HepG2 (cell line): ENCODE measurements around the genes AMMECR1, GNG5B and TRPC5OS.

DNA sequence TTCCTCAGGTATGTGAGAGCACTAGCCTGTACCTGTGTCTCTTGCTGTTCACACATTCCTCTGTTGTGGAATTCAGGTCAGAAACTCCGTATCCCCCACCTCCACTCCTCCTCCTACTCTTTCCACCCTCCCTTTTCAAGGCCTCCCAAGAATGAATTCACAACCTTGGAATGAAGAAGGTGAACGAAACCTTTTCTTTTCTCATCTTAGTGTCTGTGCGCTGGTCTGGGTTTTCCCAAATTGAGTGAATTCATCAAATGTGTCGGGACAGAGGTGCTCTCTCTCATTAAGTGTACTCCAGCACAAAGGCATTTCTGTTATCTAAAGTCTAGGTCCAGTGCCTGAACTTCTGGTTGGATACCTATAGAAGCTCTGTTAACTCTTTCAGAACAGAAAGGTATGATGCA lies 42.0 kb downstream of the COL4A6 start:
- RRBS, 2 experiments = no CpG with 5 or more reads among the region's 4 CpGs
CAGE:
- cytosol, long polyA minus RNA = no peak
- cytosol, long polyA plus RNA = no peak
- long polyA plus RNA = no peak
- nucleus, long polyA minus RNA = no peak
- nucleus, long polyA plus RNA = no peak

DNA sequence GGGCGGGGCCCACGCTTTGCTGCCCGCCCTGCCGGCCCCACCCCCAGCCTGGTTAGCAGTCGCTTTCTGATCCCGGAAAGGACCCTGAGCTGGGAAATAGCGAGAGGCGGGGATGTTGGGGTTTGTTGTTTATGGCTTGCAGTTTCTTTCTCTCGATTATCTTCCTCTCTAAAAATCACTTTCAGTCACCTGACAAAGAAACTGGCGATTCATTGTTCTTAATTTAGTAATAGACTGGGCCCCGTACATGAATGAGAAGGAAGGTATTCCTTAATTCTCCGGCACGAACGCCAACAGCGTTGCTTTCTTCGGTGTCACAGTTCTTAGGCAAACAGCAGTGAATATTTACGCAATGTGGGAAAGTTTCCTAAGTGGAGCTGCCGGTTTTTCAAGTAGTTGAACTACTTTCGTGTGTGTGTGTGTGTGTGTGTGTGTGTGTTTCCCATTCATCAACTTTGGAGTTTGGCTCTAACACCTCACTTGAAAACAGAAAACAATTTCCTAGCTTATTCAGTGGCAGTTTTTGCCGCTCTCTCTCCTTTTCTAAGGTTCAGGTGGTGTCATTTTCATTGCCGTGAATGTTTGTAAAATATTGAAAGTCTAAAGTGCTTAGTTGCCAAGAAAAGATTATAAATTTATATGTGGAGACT lies 632 bp downstream of the NXT2 start:
- RRBS, 2 experiments = under 1 to 1% methylated on average over 11 to 13 of the region's 21 CpGs
CAGE:
- cytosol, long polyA minus RNA = start-site peak on the plus strand centred at position 57 of the sequence, 5 bp wide, 30 reads
- cytosol, long polyA plus RNA = start-site peak on the plus strand centred at position 63 of the sequence, 36 bp wide, 55 and 120 reads in 2 replicates
- long polyA plus RNA = start-site peak on the plus strand centred at position 55 of the sequence, 30 bp wide, 94 and 73 reads in 2 replicates
- nucleus, long polyA minus RNA = no peak
- nucleus, long polyA plus RNA = start-site peak on the plus strand centred at position 68 of the sequence, 26 bp wide, 117 and 147 reads in 2 replicates

DNA sequence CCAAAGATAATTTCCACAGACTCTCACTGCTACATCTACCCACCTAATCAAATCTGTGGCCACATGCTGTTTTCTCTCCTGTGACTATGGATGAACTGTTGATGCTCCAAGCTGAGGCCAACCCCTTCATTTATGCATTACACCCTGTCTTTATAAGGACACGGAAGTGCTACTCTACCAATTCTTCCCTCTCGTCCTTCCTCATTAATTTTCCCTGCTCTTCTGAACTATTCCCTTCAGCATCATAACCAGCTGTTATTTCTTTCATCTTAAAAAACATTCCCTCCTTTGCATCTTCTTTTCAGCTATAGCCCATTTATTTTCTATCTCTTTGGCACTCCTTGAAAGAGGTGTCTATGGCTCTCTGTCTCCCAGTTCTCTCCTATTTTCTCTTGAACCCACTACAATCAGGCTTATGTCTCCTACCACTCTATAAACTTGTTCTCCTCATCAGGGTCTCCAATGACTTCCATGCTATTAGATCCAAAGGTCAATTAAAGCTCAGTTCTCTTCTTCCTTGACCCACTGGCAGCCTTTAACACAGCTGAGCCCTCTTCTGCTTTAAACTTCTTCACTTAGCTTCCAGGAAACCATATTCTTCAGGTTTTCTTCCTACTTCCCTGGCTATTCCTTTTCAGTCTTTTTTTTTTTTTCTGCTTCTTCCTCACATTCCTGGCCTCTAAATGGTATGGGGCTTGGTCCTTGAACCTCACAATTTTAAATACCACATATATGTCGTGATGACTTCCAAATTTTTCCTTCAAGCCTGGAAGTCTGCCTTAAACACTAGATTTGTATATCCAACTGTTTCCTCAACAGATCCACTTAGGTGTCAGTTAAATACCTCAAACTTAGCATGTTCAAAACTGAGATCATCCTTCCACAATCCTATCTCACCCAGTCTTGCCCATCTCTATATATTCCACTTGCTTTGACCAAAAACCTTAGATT lies 44.6 kb downstream of the ACSL4 start:
- RRBS, 2 experiments = no CpG with 5 or more reads among the region's 3 CpGs
CAGE:
- cytosol, long polyA minus RNA = no peak
- cytosol, long polyA plus RNA = no peak
- long polyA plus RNA = no peak
- nucleus, long polyA minus RNA = start-site peak on the minus strand centred at position 134 of the sequence, 28 bp wide, 59 reads
- nucleus, long polyA plus RNA = no peak

- RRBS, 2 experiments = no CpG with 5 or more reads among the region's 5 CpGs
CAGE:
- cytosol, long polyA minus RNA = no peak
- cytosol, long polyA plus RNA = no peak
- long polyA plus RNA = no peak
- nucleus, long polyA minus RNA = no peak
- nucleus, long polyA plus RNA = no peak
Measured at GRCh38 chrX:109735107-109735748, 2.2 kb upstream of the ACSL4 start.

- RRBS, 2 experiments = no CpG with 5 or more reads among the region's 1 CpG
CAGE:
- cytosol, long polyA minus RNA = no peak
- cytosol, long polyA plus RNA = no peak
- long polyA plus RNA = no peak
- nucleus, long polyA minus RNA = no peak
- nucleus, long polyA plus RNA = no peak
Measured at GRCh38 chrX:109844491-109844881, 111.4 kb upstream of the ACSL4 start.

GRCh38 chrX:110059130-110059910 lies 56.4 kb downstream of the TMEM164 start:
- RRBS, 2 experiments = no CpG with 5 or more reads among the region's 4 CpGs
CAGE:
- cytosol, long polyA minus RNA = no peak
- cytosol, long polyA plus RNA = no peak
- long polyA plus RNA = no peak
- nucleus, long polyA minus RNA = no peak
- nucleus, long polyA plus RNA = no peak

- RRBS, 2 experiments = under 1 to 1% methylated on average over 18 to 19 of the region's 82 CpGs
CAGE:
- cytosol, long polyA minus RNA = no peak
- cytosol, long polyA plus RNA = no peak
- long polyA plus RNA = no peak
- nucleus, long polyA minus RNA = no peak
- nucleus, long polyA plus RNA = no peak
Measured at GRCh38 chrX:110317646-110318413, at the start of gene AMMECR1. AMMECR1 (minus strand) TSS chrX:110318085.

- RRBS, 2 experiments = 0 to 13% methylated on average over 2 of the region's 17 CpGs
CAGE:
- cytosol, long polyA minus RNA = no peak
- cytosol, long polyA plus RNA = no peak
- long polyA plus RNA = no peak
- nucleus, long polyA minus RNA = no peak
- nucleus, long polyA plus RNA = no peak
Measured at GRCh38 chrX:110346568-110347014, at the start of gene GNG5B. GNG5B (minus strand) TSS chrX:110346973.

DNA sequence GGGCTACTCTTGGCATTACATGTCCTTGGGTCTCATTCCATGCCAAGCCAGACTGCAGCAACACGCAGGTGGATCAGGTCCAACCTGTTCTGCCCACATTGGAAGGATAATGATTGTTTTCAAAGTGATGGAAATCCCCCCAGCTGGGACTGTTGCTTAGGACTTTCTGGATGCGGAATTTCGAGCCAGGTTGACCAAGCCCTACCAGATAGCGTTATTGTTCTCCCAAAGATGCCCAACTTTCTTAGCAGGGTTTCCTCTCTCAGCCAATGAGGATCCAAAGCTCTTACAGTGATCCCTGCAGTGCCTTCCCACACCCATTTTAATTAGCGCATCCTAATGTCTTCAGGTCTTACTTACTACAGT lies 149.6 kb upstream of the CHRDL1 start:
- RRBS, 2 experiments = no CpG with 5 or more reads among the region's 5 CpGs
CAGE:
- cytosol, long polyA minus RNA = no peak
- cytosol, long polyA plus RNA = no peak
- long polyA plus RNA = no peak
- nucleus, long polyA minus RNA = no peak
- nucleus, long polyA plus RNA = no peak

- RRBS, 2 experiments = no CpG with 5 or more reads among the region's 6 CpGs
CAGE:
- cytosol, long polyA minus RNA = no peak
- cytosol, long polyA plus RNA = no peak
- long polyA plus RNA = no peak
- nucleus, long polyA minus RNA = no peak
- nucleus, long polyA plus RNA = no peak
Measured at GRCh38 chrX:111040755-111041650, 55.0 kb upstream of the PAK3 start.

GRCh38 chrX:111875936-111876268 lies at the start of gene TRPC5OS:
TRPC5OS (plus strand) TSS chrX:111876181.
- RRBS, 2 experiments = no CpG with 5 or more reads among the region's 1 CpG
CAGE:
- cytosol, long polyA minus RNA = no peak
- cytosol, long polyA plus RNA = no peak
- long polyA plus RNA = no peak
- nucleus, long polyA minus RNA = no peak
- nucleus, long polyA plus RNA = no peak

DNA sequence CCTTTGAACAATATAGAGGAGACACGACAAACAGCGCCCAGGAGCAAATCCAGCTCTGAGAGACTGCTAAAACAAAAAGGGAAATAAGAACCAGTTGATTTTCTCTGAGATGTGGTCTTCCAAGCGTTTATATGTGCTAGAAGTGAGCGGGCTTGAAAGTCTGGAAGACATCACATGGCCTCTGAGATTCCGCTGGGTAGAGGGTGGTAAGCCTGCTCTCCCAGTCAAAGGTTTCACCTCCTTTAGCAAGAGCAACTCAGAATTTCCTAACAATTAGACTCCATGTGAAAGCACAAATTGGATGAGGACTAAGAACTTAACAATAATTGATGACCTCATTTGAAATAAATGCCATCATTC lies 38.3 kb downstream of the AMOT start:
- RRBS, 2 experiments = no CpG with 5 or more reads among the region's 5 CpGs
CAGE:
- cytosol, long polyA minus RNA = no peak
- cytosol, long polyA plus RNA = no peak
- long polyA plus RNA = no peak
- nucleus, long polyA minus RNA = no peak
- nucleus, long polyA plus RNA = no peak

- RRBS, 2 experiments = no CpG with 5 or more reads among the region's 22 CpGs
CAGE:
- cytosol, long polyA minus RNA = no peak
- cytosol, long polyA plus RNA = no peak
- long polyA plus RNA = no peak
- nucleus, long polyA minus RNA = no peak
- nucleus, long polyA plus RNA = no peak
Measured at GRCh38 chrX:114040546-114041310, 543.2 kb upstream of the HTR2C start.

- RRBS, 2 experiments = no CpG with 5 or more reads among the region's 4 CpGs
CAGE:
- cytosol, long polyA minus RNA = no peak
- cytosol, long polyA plus RNA = no peak
- long polyA plus RNA = no peak
- nucleus, long polyA minus RNA = no peak
- nucleus, long polyA plus RNA = no peak
Measured at GRCh38 chrX:115229587-115230136, 4.2 kb downstream of the LRCH2 start.

GRCh38 chrX:115367334-115368048 lies 78.0 kb downstream of the LUZP4 start:
- RRBS, 2 experiments = no CpG with 5 or more reads among the region's 6 CpGs
CAGE:
- cytosol, long polyA minus RNA = no peak
- cytosol, long polyA plus RNA = no peak
- long polyA plus RNA = no peak
- nucleus, long polyA minus RNA = no peak
- nucleus, long polyA plus RNA = no peak

DNA sequence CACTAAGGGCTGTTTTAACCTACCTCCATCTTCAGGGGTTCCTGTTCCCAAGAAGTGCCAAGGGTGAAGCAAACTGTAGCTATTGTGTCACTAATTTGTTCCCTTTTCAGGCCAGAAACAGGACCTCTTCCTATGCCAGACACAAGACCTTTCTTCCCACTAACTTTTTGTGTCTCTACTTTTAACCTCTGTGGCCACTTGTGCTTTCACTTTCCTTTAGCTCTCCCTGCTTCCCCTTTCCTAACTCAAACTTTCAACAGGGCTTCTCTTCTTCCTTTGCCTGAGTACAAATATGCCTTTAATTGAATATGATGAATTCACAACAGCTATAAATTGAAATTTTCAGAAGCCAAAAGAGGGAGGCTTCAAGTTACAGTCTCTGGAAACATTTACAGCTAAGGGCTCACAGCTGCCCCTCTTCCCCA lies 61.8 kb upstream of the PLS3 start:
CAGE:
- cytosol, long polyA minus RNA = no peak
- cytosol, long polyA plus RNA = no peak
- long polyA plus RNA = no peak
- nucleus, long polyA minus RNA = no peak
- nucleus, long polyA plus RNA = no peak

- RRBS, 2 experiments = no CpG with 5 or more reads among the region's 4 CpGs
CAGE:
- cytosol, long polyA minus RNA = no peak
- cytosol, long polyA plus RNA = no peak
- long polyA plus RNA = no peak
- nucleus, long polyA minus RNA = no peak
- nucleus, long polyA plus RNA = no peak
Measured at GRCh38 chrX:115589410-115589829, 28.4 kb downstream of the PLS3 start.

GRCh38 chrX:115616766-115617362 lies 55.9 kb downstream of the PLS3 start:
- RRBS, 2 experiments = no CpG with 5 or more reads among the region's 4 CpGs
CAGE:
- cytosol, long polyA minus RNA = no peak
- cytosol, long polyA plus RNA = no peak
- long polyA plus RNA = no peak
- nucleus, long polyA minus RNA = no peak
- nucleus, long polyA plus RNA = no peak

- RRBS, 2 experiments = no CpG with 5 or more reads among the region's 3 CpGs
CAGE:
- cytosol, long polyA minus RNA = no peak
- cytosol, long polyA plus RNA = no peak
- long polyA plus RNA = no peak
- nucleus, long polyA minus RNA = no peak
- nucleus, long polyA plus RNA = no peak
Measured at GRCh38 chrX:115939868-115940319, 230.7 kb upstream of the AGTR2 start.

GRCh38 chrX:115945889-115946681 lies 224.5 kb upstream of the AGTR2 start:
- RRBS, 2 experiments = no CpG with 5 or more reads among the region's 19 CpGs
CAGE:
- cytosol, long polyA minus RNA = no peak
- cytosol, long polyA plus RNA = no peak
- long polyA plus RNA = no peak
- nucleus, long polyA minus RNA = no peak
- nucleus, long polyA plus RNA = no peak